Epithelial cell of prostate (primary cell): ENCODE results near the genes RAB37, NAT9, FDXR, USH1G, HID1, KCTD2 and MRPS7.

GRCh38 chr17:74690486-74691008 lies 22.2 kb downstream of the CD300LF start:
- RRBS, result no CpG with 5 or more reads among the region's 8 CpGs

GRCh38 chr17:74736290-74737417 lies at the start of gene RAB37:
Gene RAB37 (plus strand): TSS chr17:74737256.
- RRBS, result 2% methylated on average over 39 of the region's 85 CpGs

DNA sequence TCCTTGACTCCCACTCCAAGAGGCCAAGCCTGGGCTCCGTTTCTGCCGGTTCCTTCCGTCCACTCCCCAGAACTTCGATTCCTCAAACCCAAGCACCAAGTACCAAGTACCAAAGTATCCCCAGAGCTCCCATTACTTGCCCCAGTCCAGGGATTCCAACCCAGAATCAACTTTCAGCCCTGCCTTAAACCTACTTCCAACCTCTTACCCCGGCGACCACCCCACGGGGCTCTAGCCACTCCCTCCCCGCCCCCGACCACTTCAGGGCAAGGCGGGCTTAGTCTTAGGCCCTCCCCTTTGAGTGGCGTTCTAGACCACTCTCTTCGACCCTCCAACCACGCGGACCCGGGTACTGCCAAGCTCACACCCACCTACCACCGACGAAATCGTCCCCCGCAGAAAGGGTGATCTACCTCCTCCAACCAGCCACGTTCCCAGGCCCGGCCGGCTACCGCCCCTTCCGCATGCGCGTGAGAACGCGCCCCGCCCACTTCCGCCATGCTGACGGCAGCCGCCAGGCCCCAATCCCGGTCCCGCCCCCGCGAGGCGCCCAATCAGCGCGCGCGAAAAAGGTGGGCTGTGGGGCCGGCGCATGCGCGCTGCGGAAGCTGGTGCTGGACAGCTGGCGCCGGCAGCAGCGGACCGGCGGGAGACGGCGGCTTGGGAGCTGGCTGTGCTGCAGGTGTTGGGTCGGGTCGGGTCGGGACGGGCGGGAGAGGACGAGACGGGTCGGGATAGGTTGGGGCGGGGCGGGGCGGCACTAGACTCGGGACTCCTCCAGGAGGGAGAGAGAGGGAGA lies at the start of gene NAT9:
TSS of gene NAT9 (minus strand) at position 450 of the 799 bp plus-strand sequence.
- RRBS, result 1% methylated on average over 23 of the region's 65 CpGs

DNA sequence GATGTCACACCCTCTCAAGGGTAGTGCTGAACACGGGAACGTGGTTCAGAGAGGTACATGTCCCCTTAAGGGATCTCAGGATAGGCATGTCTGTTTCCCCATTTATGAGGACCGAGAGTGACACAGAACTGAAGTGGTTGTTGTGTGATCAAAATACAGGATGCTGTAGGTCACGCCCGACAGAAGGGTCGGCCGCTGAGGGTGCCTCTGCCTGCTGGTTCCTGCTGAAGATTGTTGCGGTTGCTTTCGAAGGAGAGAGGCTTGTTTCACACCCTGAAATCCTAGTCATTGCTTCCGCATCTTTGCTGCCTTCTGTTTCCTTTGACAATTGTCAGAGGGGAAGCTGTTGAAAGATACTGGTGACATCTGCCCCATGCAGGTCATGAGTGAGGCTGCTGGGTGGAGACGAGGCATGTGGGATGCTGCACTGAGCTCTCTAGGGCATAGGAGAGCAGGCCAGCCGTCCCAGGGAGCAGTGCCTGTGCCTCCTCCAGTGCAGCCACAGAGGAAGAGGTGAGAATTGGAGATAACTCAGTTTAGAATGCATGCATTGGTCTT lies 3.7 kb downstream of the TMEM104 start:
- RRBS, result no CpG with 5 or more reads among the region's 12 CpGs

GRCh38 chr17:74861169-74862100 lies 1.8 kb upstream of the GRIN2C start:
- RRBS, result 4% methylated on average over 49 of the region's 107 CpGs

DNA sequence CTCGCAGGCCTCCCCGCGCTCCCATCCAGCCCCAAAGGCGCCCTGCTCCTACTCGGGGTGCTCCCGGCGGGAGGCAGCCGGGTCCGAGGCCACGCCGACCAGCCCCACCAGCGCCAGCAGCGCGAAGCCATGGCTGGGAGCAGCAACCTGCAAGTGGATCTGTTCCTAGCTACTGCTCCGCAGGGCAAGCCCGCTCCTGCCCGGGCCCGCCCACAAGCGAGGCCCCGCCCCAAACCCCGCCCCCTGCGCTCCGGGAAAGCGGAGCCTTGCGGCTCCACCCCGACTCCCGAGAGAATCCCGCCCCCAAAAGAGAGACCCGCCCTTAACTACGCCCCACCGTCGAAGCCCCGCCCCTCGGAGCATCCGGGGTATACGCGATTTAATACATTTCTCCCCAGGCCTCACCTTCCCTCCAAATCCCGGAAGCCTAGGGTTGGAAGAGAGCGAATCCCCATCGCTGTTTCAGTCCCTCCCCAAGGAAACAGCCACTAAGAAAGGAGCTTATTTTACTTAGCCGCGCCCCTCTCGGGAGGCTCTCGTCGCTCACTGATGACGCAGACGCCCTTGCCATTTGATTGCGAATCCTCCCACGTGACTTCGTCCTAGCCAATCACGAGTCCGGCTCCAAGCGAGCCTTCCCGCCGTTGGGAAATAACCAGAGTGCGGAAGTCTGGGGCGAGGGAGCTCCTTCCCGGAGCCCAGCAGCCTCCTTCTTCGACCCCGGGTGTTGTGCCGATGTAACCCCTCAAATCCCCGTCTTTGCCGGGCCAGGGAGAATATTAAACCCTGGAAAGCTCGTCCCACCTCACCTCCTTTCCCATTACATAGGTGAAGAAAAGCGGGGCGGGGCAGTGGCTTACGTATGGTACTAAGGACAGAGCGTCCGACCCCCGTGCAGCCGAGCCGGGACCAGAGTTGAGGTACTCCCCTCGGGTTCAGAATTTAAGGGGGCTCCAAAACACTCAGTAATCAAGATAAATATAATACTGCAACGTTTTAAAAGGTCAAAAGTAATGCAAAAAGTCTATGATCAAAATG lies at the start of gene FDXR:
TSS of gene FDXR (minus strand) at position 181 of the 1,038 bp plus-strand sequence.
- RRBS, result under 1% methylated on average over 22 of the region's 74 CpGs

DNA sequence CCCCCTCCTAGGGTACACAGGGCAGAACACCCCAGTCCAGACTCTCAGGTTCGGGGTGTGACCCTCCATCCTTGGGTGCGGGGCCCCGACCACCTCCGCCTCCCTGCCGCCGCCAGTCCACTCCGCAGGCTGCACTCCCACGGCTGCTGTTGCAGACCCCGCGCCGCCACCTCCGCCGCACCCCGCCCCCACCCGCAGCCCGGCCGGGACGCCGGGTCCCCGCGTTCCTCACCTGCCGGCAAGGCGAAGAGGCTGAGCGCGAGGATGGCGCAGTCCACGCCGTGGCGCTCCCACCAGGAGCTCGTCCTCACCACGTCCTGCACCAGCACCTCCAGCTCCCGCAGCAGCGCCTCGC lies 336 bp downstream of the FADS6 start:
- RRBS, result no CpG with 5 or more reads among the region's 34 CpGs

DNA sequence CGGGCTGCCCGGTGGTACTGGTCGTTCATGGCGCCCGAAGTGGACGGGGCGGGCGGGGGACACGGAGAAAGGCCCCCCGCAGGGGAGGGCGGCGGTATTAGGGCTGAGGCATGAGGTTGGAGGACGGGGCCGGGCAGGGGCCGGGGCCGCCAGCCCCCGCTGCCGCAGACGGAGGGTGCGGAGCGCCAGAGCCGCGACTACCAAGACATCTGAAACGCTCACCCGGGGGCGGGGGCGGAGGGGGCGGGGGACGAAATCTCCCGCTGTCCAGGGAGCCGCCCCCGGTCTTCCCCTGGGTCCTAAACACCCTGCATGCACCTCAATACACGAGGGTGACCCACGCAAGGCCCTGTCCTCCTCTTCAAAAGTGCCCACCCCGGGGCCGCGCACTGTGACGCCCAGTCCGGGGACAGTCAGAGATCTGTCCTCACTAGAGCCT lies at the start of gene USH1G:
TSS of gene USH1G (minus strand) at position 211 of the 439 bp plus-strand sequence.
- RRBS, result under 1% methylated on average over 15 of the region's 39 CpGs

GRCh38 chr17:74972549-74973044 lies at the start of gene HID1:
Gene HID1 (minus strand): TSS chr17:74972759.
- RRBS, result 2% methylated on average over 30 of the region's 60 CpGs

DNA sequence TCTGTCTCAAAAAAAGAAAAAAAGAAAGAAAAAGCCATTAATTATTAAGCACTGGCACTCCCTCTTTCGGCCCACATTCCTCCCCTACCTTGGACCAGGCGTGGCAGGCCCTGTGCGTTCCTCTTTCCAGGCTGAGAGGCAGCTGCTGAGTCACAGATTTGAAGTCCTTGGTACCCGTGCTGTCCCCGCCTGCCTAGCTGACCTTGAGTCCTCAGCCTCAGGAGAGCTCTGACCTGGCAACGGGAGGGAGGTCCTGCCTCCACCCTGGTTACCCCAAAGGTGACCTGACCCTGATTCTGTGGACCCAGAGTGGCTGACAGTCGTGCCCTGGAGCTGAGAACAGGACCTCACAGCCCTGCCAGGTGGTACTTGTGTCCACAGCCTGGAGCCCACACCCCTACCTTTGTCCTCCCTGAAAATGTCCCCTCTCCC lies 4.3 kb downstream of the CDR2L start:
- RRBS, result no CpG with 5 or more reads among the region's 7 CpGs

DNA sequence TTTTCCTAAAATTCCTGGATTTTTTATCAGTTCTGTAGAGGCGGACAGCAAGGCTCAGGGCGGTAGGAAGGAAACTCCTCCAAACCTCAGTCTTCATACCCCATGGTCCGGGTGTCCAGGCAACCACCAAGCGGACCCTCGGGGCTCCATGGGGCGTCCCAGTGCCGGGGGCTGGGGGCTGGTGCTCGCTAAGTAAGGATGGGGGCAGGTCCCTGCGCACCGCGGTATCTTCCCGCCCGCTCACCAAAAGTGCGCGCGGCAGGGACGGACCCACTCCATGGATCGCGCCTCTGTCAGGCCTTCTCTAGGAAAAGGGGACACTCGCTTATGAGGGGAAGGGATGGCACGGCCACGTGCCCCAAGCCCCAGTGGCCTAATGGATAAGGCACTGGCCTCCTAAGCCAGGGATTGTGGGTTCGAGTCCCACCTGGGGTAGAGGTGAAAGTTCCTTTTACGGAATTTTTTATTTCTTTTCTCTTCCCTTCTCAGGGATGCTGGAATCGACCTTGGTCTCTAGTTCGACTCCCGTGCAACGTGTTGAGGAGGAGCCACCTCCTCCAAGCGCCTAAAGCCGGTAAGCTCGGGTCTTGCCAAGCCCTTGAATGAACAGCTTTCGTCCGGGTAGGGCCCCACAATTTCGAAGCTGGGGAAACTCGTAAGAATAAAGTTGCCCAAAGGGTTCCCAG lies 13.1 kb downstream of the ATP5PD start:
- RRBS, result 3% methylated on average over 7 of the region's 35 CpGs

GRCh38 chr17:75034230-75034417 lies 12.6 kb downstream of the ATP5PD start:
- RRBS, result 0% methylated on average over 2 of the region's 9 CpGs

- RRBS, result 1% methylated on average over 36 of the region's 85 CpGs
Measured at GRCh38 chr17:75046818-75047754, at the start of gene KCTD2. Gene KCTD2 (plus strand): TSS chr17:75047225.

DNA sequence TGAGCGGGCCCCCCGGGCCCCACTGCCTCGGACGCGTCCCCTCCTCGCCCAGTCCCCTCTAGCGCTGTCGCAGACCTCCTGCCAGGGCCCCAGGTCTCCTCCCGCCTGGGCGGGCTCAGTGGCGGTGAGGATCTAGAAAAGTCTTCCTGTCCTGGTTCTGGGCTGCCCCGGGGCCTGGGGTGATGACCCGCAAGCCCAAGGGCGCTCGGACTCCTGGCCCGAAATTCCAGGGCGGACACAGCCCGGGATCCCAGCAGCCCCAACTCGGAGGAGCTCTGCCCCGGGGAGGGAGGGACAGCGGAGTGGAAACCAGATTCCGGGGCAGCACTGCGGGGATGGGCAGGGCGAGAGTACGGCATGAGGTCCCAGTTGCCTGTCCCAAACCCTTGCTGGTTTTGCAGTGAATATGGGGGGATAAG lies 301 bp downstream of the SLC16A5 start:
- RRBS, result 1% methylated on average over 8 of the region's 25 CpGs

GRCh38 chr17:75094604-75095509 lies 7.1 kb downstream of the SLC16A5 start:
- RRBS, result 76% methylated on average over 5 of the region's 20 CpGs

DNA sequence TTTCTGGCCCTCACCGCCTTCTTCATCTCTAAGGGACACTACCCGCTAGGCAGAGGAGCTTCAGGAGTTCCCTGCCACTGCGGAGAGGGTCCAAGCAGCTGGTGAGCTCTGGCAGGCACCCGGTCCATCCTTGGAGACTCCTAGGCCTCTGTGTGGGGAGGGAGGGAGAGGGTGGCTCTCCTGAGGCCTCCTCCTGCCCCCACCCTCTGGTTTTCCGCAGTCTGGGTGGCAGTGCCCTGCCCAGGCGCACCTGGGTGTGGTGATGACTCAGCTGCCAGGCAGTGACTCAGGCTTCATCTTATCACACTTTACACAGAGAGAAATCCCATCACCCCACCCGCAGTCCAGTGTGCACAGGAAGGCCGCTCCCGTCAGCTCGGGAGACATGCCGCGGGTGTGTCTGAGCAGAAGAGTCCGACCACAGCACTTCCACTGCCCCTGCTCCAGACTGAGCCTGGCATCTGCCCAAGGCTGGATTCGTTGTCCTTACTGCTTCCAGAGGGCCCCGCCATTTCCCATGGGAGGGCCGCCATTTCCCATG lies 7.3 kb downstream of the NT5C start:
- RRBS, result no CpG with 5 or more reads among the region's 16 CpGs

- RRBS, result no CpG with 5 or more reads among the region's 4 CpGs
Measured at GRCh38 chr17:75145088-75145581, 9.2 kb downstream of the JPT1 start.

- RRBS, result 96% methylated on average over 6 of the region's 14 CpGs
Measured at GRCh38 chr17:75242690-75243333, 18.6 kb downstream of the GGA3 start.

GRCh38 chr17:75261806-75263076 lies at the start of gene MRPS7:
Gene MRPS7 (plus strand): TSS chr17:75261879.
- RRBS, result no CpG with 5 or more reads among the region's 50 CpGs

GRCh38 chr17:75267710-75268569 lies 3.1 kb downstream of the MIF4GD start:
- RRBS, result 17% methylated on average over 1 of the region's 19 CpGs